RPMI7951 (cell line): ENCODE data around the gene ATOX1.

DNA sequence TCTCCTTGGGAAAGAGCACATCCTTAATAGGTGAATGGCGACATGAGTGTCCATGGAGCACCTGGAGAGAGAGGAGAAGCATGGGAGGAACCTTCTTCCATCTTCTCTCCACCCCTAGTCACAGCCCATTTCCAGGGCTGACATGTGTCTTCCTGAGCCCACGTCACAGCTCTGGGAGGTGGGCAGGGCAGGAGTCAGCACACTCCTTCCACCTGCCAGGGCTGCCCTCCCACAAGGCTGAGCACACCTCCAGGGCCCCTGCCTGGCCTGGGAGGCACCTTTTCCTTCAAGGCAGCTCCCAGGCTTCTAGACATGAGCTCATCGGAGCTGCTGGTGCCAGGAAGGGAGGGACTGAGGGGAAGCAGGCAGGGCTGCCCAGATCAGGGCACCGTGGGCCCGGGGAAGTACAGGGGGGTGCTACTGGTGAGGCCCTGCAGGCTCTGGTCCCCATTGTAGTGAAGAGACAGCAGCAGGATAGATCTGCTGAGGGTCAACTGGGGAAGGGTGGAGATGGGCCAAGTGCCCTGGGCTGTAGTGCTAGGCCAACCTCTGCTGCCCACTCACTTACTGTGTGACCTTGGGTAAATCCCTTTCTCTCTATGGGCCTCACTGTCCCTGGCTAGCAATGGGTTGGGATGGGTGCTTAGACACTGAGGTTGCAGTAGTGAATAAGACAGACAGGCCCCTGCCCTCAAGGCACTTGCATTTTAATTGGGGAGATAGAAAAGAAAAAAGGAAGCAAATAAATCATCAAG, 13.5 kb upstream of the SYNPO start:
- RAMPAGE, long total RNA, result no peak

GRCh38 chr5:150649416-150650333, 9.2 kb downstream of the SYNPO start:
- RAMPAGE, long total RNA, result no peak

- RAMPAGE, long total RNA, result no peak
Observed at GRCh38 chr5:150706153-150706806, 5.4 kb upstream of the RBM22 start.

- RAMPAGE, long total RNA, result no peak
Observed at GRCh38 chr5:150779423-150779849, 879 bp downstream of the SMIM3 start.

DNA sequence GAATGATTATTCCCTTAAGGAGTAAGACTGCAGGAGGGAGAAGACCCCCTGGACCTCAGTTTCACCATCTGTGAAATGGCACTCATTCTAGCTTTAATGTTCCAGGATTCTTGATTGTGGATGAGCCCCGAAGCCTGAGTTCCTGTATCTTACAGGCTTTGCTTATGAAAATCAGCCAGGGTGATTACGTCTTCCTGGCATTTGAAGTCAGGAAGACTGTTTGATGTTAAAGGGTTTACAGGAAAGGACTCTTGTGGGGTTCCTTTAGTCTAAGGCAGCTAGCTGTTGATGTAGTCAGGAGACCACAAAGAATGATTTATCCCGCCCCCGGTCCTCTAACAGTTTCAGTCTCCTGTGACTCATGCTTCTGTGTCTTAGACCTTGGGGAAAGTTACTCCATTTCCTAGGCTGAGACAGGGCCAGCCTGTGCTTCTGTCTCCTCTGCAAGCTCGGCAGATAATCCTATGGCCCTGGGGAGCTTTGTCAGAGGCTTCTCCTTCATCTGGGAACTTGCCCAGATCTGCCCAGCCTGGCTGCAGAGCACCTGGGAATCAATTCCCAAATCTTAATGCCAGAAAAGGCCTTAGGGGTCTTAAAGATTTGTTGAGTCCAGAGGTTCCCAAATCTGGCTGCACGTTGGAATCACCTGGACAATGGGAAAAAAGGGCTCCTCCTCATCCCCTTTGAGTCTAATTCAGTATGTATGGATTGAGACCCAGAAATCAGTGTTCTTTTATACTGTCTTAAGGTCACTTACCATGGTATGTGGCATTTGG, 11.7 kb downstream of the SMIM3 start:
- RAMPAGE, long total RNA, result no peak

GRCh38 chr5:150946218-150946682, 41.5 kb upstream of the ZNF300 start:
- RAMPAGE, long total RNA, result no peak

- RAMPAGE, long total RNA, result no peak
Observed at GRCh38 chr5:151021521-151022165, 1.3 kb downstream of the GPX3 start.

DNA sequence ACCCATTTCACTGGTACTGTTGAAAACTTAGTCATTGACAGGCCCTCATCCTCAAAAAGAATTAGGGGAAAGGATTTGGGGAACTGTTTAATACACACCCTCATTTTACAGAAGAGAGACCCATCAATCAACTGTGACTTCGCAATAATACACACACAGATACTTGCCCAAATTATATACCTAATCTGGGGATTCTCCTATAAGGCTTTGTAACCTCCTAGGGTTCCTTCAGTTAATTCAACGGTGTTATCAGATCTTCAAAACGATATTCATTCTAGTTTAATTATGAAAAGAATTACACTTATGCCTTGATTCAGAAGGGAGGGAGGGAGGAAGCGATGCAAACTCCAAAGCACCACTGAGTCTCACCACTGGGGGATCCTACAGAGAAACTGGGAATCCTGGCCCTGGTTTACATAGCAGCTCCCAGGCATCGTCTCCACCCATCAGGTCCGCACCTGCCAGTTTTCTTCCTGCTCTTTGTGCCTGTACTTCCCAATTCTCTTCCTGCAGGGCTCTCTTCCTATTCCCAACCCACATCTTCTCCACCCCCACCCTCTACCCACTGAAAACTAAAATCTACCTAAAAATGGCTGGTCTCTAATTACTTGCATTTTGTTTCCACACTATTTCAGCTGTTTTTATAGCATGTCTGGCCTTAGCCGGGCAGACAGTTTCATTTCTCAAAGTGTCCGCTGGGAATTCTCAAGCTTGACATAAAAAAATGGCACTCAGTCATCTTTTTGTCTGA, 1.4 kb upstream of the TNIP1 start:
- RAMPAGE, long total RNA, result no peak

DNA sequence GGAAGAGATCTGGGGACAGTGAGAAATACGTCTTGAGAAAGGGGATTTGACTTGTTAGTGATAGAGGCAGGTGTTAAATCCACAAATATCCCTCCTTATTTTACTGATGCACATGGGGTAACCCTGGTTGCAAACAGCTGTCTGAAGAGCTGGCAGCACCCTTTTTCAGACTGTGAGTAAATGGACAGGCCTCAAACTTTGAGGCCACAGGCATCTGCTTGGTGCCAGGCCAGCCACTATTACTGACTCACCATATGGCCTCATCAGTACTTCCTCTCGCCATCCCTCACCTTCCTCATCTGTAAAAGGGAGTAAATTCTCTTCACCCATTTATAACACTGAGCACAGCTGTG, 11.9 kb upstream of the TNIP1 start:
- RAMPAGE, long total RNA, result no peak

- RAMPAGE, long total RNA, result no peak
Observed at GRCh38 chr5:151096044-151096763, 15.4 kb upstream of the TNIP1 start.

DNA sequence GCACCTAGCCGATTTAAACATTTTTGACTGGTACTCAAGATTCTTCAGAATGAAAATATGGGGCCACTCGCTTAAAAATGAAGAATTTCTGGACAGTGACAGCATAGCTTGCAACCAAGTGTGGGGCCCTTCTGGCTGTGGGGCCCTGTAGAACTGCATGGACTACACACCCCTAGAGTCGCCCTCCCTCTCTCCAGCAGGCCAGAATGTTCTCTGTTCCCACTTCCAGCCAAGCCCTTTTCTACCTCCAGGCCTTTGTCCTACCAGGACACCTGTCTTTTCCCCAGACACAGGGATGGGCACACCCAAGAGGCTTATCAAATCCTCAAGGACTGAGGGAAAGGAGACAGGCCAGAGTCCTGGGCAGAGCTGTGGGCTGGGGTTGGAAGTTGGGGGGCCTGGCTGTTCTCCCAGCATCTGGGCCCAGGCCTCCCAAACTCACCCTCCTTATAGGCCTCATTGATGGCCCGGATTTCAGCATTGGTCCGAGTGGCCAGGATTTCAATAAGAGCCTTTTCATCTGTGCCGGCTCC, 38.1 kb upstream of the TNIP1 start:
- RAMPAGE, long total RNA, result no peak

GRCh38 chr5:151124102-151124709, 33.4 kb downstream of the ANXA6 start:
- RAMPAGE, long total RNA, result no peak

DNA sequence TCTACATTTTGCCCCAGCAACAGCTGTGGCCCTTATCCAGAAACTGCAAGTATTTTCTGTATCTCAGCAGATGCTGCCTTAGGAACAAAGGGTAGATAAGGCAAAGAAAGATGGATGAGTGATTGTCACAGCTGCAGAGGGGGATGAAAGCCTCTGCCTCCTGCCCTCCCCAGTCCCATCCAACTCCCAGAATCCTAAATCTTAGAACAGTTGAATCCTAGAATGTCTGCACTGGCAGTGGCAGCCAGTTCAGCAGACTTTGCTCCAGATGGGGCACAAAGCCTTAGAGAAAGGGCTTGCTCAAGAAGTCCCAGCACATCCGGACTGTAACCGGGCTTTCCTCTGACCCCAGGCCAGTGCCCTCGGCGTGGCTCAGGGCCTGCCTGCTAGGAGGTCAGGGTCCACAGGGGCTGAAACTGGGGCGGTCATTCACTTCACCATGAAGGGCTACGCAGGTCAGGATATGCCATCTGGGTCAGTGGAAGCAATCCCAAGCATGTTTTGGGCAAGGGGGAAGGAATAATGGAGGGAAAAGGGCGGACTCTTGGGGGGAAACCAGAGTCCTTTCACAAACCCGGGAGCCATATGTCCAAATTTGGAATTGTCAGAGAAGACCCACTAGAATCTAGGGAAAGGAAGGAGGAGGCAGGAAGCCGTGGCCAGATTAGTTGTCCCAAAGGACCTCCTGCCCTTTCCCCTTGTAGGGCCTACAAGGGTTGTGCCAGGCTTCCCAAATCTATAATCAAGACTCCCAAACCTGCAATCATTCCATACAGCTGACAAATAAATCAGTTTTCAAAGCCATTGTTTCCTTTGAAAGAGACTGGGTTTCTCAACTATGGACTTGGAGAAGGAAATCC, 1.3 kb downstream of the ANXA6 start:
- RAMPAGE, long total RNA, result no peak

DNA sequence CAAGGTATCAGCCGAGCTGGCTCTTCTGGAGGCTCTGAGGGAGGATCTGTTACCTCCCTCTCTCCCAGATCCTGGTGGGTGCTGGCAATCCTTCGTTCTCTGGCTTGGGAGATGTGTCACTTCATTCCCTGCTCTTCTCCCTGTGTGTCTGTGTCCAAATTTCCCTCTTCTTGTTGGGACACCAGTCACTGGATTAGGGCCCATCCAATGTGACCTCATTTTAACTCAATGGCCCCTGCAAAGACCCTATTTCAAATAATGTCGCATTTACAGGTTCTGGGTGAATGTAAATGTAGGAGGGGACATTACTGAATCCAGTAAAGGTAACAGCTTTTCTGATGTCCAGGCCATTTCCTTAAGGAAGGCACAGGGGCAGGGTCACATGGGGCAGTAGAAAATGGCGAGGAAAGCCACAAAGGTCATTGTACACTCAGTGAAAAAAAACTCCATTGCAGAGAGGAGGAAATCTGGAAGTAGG, 6.3 kb downstream of the CCDC69 start:
- RAMPAGE, long total RNA, result no peak

GRCh38 chr5:151250926-151251697, 1.9 kb upstream of the GM2A start:
- RAMPAGE, long total RNA, result no peak

- RAMPAGE, long total RNA, result no peak
Observed at GRCh38 chr5:151676298-151677233, 10.1 kb downstream of the SPARC start.

GRCh38 chr5:151685460-151686325, 1.0 kb downstream of the SPARC start:
- RAMPAGE, long total RNA, result no peak

DNA sequence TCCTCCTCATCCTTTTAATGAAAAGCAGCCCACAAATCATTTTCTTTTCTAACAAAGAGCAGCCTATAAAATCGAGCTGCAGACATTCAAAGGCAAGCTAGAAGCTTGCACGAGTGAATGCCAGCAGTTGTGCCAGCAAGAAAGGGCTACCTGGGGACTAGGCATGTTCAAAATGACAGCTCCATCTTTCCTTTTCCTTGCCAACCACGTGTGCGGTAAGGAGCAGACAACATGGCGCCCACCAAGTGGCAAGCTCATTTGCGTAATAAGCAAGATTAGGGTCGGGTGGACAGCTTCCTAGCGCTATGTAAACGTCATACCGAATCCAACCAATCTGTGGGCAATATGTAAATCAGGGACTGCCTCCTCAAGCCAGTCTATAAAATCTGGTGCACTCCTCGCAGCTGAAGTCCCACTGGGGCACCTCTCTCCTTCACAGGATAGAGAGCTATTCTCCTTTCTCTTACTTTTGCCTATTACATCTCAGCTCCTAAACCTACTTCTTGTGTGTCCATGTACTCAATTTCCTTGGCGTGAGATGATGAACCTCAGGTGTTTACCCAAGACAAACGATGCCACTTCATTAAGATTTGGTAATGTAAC, 22.5 kb upstream of the SPARC start:
- RAMPAGE, long total RNA, result no peak

DNA sequence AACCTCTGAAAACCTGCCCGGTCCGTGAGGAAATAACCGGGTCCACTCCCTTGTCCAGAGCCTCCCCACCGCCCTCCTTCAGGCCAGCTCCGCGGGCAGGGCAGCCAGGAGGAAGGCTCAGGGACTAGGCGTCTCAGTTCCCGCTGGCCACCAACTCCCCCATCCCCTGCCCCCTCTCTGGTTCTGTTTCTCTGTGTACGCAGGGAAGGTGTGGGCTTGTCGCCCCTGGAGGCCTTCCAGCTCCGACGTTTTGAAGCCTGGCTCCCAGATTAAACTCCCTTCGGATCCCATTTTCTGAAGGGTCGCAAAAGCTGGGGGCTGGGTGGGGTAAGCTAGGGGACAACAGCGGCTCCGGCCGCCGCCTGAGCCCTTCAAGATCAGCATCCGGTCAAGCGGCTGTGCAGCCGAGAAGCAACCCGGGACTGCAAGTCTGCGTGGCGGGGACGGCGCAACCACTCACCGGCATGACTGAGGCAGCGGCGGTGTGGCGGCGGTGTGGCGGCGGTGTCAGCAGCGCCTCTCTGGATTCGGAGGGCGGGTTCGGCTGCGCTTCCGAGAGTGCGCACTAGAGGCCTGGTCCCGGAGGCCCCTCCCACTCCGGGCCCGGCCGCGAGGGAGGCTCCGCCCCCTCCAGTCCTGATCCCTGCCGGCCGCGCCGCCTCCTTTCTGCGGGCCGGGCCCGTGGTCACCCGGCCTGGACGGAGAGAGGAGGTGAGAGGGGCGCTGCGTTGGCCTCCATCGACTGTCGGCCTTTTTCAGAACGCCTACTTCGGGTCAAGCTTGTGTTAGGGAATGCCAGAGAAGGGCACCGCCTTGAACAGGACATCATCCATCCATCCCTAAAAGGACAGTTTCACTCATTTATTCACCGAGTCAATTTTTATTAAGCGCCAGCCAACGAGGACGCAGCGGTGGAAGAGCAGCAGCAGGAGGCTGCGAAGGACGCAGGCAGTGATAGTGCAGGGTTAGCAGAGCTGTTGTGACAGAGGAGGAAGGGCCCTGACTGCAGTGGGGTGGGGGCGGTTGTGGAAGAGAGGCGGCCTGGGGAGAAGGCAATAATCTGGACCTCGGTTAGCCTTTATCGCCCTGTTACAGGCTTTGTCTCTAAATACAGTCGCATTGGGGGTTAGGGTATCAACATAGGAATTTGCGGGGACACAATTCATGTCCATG, at the start of gene ATOX1:
ATOX1 (minus strand) TSS at position 546 of the 1,173 bp plus-strand sequence.
- RAMPAGE, long total RNA, result start-site peak on the minus strand centred at position 515 of the sequence, 30 bp wide, 136 and 54 reads in 2 replicates

- RAMPAGE, long total RNA, result no peak
Observed at GRCh38 chr5:154014992-154015396, 23.7 kb downstream of the FAM114A2 start.